Upper lobe of left lung (tissue), 5 donors: ENCODE data around the gene CP.

GRCh38 chr3:144109950-144110443 is 138.4 kb downstream of the DIPK2A start:
- PRO-cap, 2 experiments = no peak in any of the 2 experiments
- RAMPAGE, long total RNA, 4 experiments = no peak in any of the 4 experiments

GRCh38 chr3:145958503-145958867 is 202.5 kb downstream of the PLOD2 start:
- PRO-cap, 2 experiments = no peak in any of the 2 experiments
- RAMPAGE, long total RNA, 4 experiments = no peak in any of the 4 experiments

GRCh38 chr3:146152546-146153449 is 8.2 kb downstream of the PLOD2 start:
- PRO-cap, 2 experiments = no peak in any of the 2 experiments
- RAMPAGE, long total RNA, 4 experiments = no peak in any of the 4 experiments

DNA sequence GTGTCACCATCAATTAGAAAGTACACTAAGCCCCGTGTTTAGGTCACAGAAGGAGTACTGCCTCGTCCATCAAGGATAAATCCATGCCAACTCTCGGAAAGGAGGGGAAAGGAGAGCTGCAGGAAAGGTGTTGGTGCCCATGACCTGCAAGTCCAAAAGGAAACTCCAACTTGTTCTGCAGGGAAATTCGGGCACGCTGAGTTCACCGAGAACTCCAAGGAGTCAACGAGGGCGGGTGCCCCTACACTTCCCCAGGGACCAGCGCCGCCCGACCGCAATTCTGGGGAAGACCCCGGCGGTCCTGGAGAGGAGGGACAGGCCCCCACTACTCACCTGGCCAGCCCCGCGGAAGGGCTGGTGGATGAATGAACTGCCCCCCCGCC is 537 bp downstream of the PLOD2 start:
- PRO-cap, 2 experiments = peak in 1 of 2 experiments; most common minus-strand start position 335 of the sequence (in 1)
- RAMPAGE, long total RNA, 4 experiments = no peak in any of the 4 experiments

DNA sequence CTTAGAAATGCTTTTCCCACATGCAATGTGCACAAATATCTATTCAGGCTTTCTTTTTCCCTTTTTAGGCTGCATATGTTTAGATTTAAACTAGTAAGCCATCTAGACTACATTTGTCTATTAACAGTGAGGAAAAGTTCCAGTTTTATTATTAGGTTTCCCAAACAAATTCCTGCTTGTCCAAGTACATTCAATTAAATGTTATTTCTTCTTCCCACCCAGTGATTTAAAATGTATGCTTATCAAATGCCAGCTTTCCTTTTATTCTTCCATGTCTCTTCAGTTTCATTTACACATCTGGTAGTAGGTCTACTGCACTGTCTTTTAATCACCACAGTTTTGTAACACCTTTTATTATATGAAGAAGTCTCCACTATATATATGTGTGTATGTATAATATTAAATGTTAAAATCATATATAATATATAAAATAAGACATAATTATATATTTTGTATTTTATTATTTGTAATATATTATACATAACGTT is 1.7 kb downstream of the PLSCR4 start:
- PRO-cap, 2 experiments = no peak in any of the 2 experiments
- RAMPAGE, long total RNA, 4 experiments = no peak in any of the 4 experiments

- PRO-cap, 2 experiments = peak in 1 of 2 experiments; most common plus-strand start chr3:147421766 (in 1); most common minus-strand start chr3:147421659 (in 1)
- RAMPAGE, long total RNA, 4 experiments = no peak in any of the 4 experiments
Measured at GRCh38 chr3:147420931-147421970, 12.1 kb downstream of the ZIC1 start.

DNA sequence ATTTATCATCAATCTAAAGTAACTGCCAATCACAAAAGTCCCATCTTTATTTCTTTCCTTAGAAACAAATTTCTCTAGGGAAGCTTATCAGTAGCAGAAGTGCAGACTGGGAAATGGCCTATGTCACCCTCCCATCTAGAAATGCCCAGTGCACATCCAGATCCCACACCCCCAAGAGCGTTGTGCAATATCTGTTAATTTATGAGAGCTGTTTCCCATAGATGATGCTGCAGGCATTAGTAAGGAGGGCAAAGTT is 39.3 kb downstream of the AGTR1 start:
- PRO-cap, 2 experiments = no peak in any of the 2 experiments
- RAMPAGE, long total RNA, 4 experiments = no peak in any of the 4 experiments

DNA sequence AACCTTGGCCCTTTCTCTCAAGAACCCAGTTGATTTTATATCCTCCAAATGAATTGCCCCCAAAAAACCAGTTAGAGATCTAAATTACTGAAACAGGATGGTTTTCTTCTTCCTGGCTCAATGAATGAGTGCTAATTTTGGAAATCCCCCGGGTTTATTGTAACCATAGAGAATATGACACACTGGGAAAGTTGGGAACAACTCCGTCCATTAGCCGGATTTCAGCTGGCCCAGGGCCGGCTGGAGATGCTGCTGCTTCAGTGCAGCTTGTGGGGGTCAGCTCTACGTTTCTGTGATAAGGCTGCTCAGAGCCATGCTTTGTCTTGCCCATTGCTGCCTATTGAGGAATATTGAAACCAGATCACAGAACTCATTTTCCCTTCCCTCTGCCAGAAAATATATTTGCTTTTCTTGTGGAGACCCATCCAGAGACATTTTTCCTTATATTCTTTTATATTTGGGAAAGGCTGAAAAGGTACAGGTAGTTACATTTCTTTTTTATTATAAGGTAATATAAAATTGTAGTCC is 20.4 kb downstream of the GYG1 start:
- PRO-cap, 2 experiments = no peak in any of the 2 experiments
- RAMPAGE, long total RNA, 4 experiments = no peak in any of the 4 experiments

DNA sequence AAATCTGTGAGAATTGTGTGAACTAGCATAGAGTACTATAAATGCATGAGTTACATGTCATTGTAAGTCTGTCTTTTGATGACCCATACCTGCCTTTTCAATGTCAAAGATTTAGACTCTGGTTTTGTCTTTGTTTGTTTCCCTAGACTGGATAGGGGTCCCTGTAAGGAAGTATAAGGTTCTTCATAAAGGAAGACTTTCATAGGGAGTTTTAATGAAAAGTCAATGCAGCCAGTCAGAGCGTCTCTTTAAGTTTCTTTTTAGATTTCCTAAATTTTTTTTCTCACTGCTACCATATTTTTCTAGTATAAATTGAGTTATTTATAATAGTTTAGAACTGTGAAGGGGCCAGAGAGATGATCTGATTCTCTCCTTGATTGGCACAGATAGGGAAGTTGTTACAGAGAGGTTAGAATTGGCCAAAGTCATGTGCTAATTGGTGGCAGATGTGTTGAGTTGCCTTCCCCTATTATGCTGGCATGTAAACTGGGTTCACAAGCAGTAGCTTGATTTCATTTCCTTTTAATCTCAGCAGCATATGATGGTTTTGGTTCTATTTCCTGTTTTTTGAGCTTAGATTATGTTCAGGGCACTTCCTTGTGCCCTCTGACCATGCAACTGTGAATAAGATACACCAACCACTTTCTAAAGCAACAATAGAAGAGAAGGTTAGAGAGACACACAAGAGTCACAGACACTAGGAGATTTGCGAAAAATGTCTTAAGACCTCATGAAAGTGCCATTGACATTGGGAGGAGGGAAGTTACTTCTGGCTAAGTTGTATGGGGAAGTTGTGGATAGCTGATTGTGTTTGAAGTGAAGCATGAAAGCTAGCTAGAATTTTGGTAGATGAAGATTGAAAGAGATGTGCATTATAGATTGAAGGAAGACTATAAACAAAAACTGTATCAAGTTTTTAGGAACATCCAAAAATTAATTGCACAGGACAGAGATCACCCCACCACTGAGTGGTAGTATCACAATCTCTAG is 16.5 kb downstream of the HPS3 start:
- PRO-cap, 2 experiments = no peak in any of the 2 experiments
- RAMPAGE, long total RNA, 4 experiments = no peak in any of the 4 experiments

- PRO-cap, 2 experiments = peak in 1 of 2 experiments; most common plus-strand start chr3:149222077 (in 1); most common minus-strand start chr3:149222074 (in 1)
- RAMPAGE, long total RNA, 4 experiments = no peak in any of the 4 experiments
Measured at GRCh38 chr3:149221637-149222285, at the start of gene CP. TSS of gene CP (minus strand) at chr3:149221829.

DNA sequence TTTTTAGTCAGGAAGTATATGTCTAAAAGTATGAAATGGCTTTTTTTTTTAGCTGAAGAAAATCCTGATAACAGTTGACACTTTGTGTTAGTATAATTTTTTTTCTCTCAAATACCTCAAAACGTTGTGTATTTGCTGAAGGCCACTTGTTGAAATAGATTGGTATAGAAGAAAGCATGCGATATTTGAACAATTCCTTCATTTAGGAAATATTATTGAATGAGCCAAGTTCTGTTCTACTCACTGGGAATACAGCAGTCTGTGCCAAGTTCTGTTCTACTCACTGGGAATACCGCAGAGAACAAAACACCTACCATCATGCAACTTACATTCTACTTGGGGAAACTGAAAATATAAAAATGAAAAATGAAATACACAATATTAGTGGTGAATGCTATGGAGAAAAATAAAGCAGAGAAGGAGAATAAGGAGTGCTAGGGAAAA is 1.3 kb upstream of the CP start:
- PRO-cap, 2 experiments = no peak in any of the 2 experiments
- RAMPAGE, long total RNA, 4 experiments = no peak in any of the 4 experiments

GRCh38 chr3:149355949-149356623 is 21.4 kb downstream of the TM4SF1 start:
- PRO-cap, 2 experiments = no peak in any of the 2 experiments
- RAMPAGE, long total RNA, 4 experiments = no peak in any of the 4 experiments

GRCh38 chr3:149373675-149374340 is 3.6 kb downstream of the TM4SF1 start:
- PRO-cap, 2 experiments = no peak in any of the 2 experiments
- RAMPAGE, long total RNA, 4 experiments = no peak in any of the 4 experiments

DNA sequence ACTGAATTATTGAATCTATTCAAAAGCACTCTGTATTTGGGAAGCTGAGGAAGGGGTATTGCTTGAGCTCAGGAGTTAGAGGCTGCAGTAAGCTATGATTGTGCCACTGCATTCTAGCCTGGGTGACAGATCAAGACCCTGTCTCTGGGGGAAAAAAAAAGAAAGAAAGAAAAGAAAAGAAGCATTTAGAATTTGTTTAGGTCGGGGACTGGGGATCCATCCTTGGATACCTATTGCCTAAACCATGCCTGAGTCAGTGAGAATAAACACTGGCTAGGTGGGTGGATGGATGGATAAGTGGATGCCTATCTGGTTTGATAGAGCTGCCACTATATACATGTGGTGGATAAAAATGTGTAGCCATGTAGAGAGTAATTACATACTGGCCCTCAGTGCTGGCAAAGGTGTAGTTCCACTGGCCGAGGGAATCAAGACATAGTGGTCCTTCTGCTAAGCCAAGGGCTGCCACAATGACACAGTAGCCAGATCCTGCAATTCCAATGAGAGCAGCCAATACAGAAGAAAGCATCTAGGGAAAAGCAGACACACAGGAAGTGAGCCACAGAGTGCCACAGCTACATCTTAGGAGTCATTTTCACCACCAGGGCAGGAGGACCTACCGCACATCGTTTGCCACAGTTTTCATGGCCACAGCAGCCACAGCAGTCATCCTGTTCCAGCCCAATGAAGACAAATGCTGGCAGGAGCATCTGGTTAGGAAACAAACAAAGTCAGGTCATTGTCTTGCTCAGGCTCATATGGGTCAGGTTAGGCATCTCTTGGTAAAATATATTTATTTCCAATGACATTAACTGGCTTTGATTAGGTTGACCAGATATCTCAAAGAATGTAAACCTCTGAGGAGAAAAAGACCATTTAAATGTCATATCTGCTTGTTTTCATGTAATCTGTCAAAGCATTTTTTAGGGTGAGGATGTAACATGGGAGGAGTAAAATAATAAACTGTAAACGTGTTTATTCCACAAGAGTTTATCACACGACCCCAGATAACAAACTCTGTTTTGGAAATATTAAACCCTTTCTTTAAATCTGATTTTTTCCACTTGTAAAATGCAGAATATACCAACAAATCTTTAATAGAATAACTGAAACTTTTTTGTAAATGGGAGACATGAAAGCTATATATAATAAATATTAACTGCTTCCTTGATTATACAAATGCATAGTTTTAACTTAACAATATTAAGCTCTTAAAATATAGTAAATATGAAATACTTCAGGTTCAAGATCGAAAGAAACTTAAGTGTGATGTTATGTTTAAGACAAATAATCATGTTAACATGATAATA is 1.9 kb downstream of the TM4SF1 start:
- PRO-cap, 2 experiments = peak in 1 of 2 experiments; most common plus-strand start position 542 of the sequence (in 1); most common minus-strand start position 454 of the sequence (in 1)
- RAMPAGE, long total RNA, 4 experiments = no peak in any of the 4 experiments

GRCh38 chr3:149391857-149392219 is 14.4 kb upstream of the TM4SF1 start:
- PRO-cap, 2 experiments = no peak in any of the 2 experiments
- RAMPAGE, long total RNA, 4 experiments = no peak in any of the 4 experiments

DNA sequence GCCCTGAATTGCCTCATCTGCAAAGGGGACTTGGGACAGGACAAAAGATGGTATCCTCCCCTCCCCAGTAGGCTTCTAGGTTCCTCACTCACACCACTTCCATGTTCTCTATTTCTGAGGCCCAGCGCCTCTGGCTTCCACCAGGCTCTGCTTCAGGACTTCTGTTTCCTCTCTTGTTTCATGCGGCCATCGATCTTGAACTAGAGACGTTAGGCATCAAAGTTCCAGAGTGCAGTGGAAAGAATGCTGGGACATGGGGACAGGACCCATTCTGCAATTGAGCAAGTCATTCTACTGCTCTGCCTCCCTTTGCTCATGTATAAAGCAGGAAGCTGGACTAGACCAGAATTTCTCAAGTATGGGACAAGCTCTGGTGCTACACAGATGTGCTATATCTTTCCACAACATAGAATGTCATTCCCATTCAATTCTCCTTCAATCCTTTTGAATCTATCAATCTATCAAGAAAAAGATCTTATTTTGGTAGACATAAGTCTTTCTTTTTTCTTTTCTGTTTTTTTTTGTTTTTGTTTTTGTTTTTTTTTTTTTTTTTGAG is 1.9 kb downstream of the TM4SF4 start:
- PRO-cap, 2 experiments = no peak in any of the 2 experiments
- RAMPAGE, long total RNA, 4 experiments = no peak in any of the 4 experiments

DNA sequence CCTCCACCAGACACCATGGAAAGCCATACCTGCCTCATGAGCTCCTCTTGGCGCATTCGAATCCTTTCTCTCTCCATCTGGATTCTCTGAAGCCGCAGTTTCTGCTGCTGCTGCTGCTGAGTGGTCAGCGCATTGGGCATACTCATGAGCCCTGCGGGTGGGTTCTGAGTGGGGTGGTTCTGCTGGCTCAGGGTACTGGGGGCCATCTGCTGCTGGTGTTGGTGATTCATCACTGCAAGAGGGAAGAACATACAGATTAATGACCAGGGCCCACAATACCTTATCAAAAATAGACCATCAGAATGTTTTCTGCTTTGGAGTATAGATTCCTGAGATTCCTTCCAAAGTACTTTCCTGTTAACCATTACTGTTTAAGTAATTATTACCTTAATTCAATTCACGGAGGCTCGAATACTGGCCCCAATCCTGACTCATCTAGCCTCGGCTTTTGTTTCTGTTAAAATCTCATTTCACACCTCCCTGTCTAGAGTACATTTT is 67.9 kb downstream of the TM4SF4 start:
- PRO-cap, 2 experiments = no peak in any of the 2 experiments
- RAMPAGE, long total RNA, 4 experiments = start-site peak on the minus strand in 2 of 4 experiments, centred at positions 124 to 214 of the sequence, 33 to 674 reads per replicate

DNA sequence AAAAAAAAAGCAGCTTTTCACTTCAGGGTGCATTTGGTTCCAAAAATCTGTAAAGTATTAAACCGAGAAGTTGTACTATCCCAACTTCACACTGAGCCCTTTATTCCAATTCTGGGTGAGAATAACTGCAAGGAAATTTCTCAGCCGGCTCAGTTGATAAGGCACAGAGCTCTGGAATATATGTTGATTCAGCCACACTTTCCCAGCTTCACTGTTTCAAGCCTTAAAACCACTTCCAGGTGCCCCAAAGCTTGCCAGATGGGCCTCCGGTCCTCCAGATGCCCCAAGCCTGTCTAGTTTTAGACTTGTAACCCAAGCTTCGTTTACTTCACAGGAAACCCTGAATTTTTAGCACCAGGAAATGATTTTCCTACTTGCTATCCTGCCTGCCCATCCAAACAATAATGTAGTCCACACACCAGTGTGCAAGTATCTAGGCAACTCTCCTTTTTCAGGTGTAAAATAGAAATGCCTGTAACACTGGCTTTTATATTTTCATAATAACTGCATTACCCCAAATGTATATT is 79.6 kb downstream of the TM4SF4 start:
- PRO-cap, 2 experiments = no peak in any of the 2 experiments
- RAMPAGE, long total RNA, 4 experiments = no peak in any of the 4 experiments

DNA sequence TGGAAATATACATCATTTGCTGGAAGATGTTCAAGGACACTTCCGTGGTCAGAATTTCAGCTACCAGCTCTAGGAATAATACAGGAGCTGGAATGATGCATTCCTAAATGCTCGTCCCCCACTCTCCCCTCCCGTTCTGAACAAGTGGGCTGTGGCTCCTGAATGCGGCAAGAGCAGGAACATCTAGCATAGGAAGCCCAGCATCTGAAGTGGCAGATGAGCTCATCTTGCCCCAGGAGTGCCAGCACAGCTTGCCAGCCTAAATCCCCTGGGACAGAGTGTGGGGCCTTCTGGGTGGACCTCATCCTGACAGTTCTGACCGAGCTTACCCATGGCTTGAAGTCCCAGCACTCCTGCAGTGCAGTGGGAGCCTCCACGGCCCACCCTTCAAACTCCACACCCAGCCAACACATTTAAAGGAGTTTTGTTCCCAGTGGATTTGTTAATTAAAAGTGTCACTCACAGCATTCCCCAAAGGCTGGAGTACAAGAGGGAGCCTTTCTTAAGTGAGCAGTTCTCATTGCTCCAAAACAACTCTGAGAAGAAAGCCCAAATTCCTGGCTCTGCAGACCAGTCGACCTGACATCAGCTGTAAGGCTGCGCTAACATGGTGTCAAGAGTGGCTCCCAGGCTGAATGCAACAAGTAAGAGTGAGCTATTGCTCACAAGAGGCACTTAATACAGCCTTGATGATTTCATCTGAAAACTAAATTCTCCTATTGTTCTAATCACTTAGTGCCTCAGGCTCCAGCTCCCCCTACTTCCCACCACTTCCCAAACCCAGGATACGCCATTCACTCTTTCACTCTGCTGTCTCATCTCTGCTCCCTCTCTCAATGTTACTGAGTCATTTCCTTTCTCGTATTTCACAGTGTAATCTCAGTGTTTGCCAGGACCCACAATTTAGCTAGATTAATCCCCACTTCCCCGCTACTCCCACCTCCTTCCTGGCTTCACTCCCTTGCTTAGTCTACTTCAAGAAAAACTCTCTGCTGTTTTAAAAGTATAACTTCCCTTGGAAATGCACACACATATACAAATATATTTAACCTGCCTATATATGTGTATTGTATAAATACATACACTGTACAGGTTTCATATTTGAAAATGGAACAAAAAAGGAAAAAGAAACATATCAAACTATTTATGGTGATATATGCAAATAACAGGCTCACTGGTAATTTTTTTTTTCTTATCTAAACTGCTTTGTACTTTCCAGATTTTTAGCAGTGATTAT is 81.8 kb downstream of the WWTR1 start:
- PRO-cap, 2 experiments = no peak in any of the 2 experiments
- RAMPAGE, long total RNA, 4 experiments = no peak in any of the 4 experiments

GRCh38 chr3:149615467-149615916 is 42.3 kb downstream of the WWTR1 start:
- PRO-cap, 2 experiments = no peak in any of the 2 experiments
- RAMPAGE, long total RNA, 4 experiments = no peak in any of the 4 experiments